SEM (cell line): ENCODE results near the genes STK24, SLC15A1, GPR18 and TM9SF2.

DNA sequence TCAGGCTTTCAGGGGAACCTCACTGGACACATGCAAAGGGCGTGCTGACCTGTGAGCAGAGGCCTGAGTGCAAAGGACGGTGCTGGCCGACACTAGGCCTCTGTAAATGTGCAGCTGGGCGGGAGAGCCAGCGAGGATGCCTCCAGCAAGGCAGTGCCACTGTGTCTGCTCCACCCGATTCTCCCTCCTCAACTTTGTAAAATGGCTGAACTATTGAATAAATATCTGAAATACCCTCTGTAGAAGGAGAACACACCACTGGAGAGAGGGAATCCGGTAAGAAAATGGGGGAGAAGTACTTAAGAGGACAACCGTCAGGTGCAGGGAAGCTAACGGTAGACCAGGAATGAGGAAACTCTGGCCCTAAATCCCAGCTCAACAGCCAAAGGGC lies 70.0 kb downstream of the STK24 start:
- PRO-cap, result no peak

GRCh38 chr13:98516758-98517110 lies 60.2 kb downstream of the STK24 start:
- PRO-cap, result no peak

- PRO-cap, result no peak
These were observed 57.8 kb downstream of the STK24 start for GRCh38 chr13:98518959-98519604.

DNA sequence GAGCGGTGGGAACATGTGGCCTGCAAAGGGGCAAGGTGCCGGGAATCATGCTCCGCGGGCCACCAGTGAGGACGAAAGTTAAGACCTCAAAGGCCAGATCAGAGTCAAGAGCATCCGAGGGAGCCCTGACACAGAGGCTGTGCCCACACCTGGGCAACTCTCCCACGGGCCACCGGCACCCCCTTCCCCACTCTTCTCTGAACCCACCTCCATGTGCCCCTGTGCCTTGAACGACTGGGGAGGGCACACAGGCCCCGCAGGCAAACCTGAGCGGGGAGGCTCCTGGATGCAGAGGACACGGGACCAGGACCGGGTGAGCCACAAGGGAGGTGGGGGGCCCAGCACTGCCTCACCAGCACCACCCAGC lies 49.5 kb downstream of the STK24 start:
- PRO-cap, result no peak

DNA sequence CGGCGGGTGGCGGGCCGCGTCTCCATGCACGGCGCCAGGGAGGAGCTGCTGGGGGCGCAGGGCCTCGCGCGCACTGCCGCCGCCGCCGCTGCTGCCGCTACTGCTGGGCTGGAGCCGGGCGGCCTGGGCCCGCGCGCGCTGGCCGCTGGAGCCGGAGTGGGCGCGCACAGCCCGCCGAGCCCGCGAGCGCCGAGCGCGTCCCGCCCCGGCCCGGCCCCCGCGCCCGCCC lies at the start of gene STK24:
Gene STK24 (minus strand): TSS at position 158 of the 229 bp plus-strand sequence.
- PRO-cap, result bidirectional peak, plus-strand start outside the sequence, minus-strand start at position 158 of the sequence

GRCh38 chr13:98746953-98747416 lies 5.5 kb downstream of the SLC15A1 start:
- PRO-cap, result no peak

GRCh38 chr13:98752522-98753144 lies at the start of gene SLC15A1:
SLC15A1 (minus strand) TSS chr13:98752672.
- PRO-cap, result no peak

- PRO-cap, result no peak
These were observed 8.8 kb upstream of the UBAC2 start for GRCh38 chr13:99191923-99192122.

DNA sequence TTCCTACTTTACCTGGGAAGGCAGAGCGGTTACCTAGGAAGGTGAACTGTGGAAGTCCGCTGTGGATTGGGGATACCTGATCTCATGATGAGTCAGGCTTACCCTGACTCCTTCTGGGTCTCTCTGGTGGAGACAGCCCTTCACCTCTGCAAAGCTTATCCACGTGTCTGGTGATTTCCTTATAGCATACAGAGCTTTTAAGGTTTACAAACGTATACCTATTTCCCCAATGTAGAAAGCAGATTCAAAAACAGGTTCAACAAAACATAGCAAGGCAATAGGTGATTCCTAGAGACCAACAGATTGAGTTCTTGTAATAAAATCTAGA lies 3.8 kb upstream of the UBAC2 start:
- PRO-cap, result no peak

DNA sequence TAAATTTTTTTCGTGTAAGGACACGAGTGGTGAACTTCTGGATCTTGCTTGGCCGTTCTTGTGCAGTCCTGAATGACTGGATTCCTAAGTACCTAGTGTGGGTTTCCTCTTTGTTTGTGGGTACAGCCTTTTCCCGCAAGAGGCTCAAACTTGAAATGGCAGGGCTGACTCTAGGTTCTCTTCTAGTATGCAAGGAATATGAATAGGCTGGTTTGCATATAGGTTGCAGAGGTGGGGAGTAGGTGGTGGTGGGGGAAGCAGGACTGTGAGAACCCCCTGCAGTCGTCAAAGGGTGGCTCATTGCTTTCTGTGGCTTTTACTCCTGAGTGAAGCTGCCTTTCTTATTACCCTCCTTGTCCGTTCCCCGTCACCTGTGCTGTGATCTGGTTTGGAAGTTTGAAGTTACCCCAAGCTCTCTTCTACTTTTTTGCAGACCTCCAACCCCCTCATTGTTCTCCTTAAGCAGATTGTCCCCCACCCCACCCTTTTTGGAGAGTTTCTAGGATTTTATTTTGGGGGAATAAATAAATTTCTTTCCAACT lies 13.7 kb downstream of the UBAC2 start:
- PRO-cap, result no peak

GRCh38 chr13:99258195-99258769 lies at the start of gene GPR18:
GPR18 (minus strand) TSS chr13:99258379.
- PRO-cap, result unidirectional peak, minus-strand start at chr13:99258378

DNA sequence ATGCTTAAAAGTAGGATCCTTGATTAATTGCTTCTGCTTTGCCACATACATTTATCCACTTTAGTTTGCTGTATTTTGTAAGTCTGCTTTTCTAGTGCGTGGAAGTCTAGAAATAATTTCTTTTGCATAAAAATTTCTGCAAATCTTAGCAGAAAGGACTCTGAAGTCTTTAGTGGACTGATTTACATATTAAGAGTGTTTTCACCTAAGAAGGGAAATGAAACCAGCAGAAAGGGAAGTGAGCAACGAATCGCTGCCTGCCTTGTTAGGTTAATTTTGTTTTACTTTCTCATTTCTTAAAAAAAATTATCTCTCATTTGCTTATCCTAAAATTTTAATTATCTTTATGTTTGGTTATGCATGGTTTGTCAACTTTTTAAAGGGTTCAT lies 721 bp upstream of the GPR18 start:
- PRO-cap, result no peak

GRCh38 chr13:99273234-99273795 lies 15.1 kb upstream of the GPR18 start:
- PRO-cap, result no peak

DNA sequence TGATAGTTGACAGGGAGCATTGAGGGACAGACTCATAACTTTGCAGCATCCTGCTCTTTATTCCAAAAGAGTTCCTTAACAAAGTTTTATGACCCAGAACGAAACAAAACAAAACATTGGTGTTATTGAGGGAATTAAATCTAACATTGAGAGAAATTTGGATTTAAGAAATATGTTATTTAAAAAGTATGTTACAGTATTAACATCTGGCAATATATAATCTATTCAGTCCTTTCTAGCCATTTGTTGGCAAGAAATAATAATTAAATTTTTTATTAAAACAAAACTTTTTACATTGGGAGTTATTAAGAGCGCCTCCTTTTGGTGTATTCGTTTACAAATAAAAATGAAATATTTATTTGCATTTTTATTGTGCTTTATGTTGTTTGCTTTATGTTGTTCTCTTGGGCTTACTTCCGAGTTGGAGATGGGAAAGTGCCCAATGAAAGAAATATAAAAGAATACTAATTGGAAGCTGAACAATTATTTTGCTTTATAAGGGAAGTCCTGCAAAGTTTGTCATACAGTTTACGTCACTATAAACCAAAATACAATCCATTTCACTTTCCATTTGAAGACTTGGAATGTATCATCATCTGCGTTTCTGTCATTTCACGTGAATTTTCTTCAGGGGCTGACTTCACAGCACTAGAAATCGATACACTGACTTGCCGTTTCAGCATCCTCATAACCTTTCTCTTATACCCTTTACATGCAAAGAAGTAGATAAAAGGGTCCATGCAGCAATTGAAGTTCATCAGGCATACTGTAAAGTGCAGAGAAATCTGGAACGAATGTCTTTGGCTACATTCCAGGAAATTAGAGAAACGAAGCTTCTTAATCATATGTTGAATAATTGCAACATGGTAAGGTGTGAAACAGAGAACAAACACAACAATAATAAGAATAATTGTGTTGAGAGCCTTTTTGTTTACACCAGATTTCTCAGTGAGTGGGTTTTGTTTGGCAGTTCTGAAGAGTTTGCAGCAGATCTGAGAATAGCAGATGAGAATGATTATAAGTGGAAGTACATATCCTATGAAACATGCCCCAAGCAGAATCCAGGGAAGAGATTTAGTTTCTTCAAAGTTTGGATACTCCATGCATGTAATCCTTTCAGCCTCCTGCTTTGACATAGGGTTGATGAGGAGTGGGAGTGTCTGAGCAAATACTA lies 12.3 kb downstream of the GPR183 start:
- PRO-cap, result no peak

GRCh38 chr13:99301895-99302333 lies 5.3 kb downstream of the GPR183 start:
- PRO-cap, result no peak

GRCh38 chr13:99348756-99349623 lies 41.8 kb upstream of the GPR183 start:
- PRO-cap, result no peak

DNA sequence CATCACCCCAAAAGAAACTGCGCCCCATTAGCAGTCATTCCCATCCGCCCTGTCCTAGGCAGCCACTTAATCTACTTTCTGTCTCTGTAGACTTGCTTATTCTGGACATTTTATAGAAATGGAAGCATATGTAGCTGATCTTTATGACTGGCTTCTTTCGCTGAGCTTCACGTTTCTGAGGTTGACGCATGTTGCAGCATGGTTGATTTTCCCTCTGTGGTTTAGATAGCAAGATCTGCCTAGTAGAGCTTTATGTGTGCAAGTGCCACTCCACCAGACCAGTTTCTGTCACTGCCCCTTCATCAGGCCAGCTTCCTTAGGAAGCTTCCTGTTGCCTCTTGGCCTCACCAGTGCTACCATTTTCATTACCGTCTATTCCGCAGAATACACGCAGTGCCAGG lies 45.1 kb upstream of the GPR183 start:
- PRO-cap, result no peak

GRCh38 chr13:99403246-99403739 lies 96.1 kb upstream of the GPR183 start:
- PRO-cap, result no peak

- PRO-cap, result no peak
These were observed 86.0 kb upstream of the TM9SF2 start for GRCh38 chr13:99415207-99415691.

- PRO-cap, result bidirectional peak, plus-strand start at chr13:99501490, minus-strand start at chr13:99501313; bidirectional peak, plus-strand start at chr13:99501755, minus-strand start at chr13:99501745
These were observed at the start of gene TM9SF2 for GRCh38 chr13:99500798-99501908. TM9SF2 (plus strand) TSS chr13:99501472.